Skeletal muscle satellite cell (primary cell): ENCODE results near the genes HUNK, MIS18A and DONSON.

- CAGE, long polyA plus RNA: no peak
These were observed at the start of gene HUNK for GRCh38 chr21:31872277-31873179. Gene HUNK (plus strand): TSS chr21:31873020.

- CAGE, long polyA plus RNA: no peak
These were observed 36.2 kb downstream of the HUNK start for GRCh38 chr21:31908936-31909503.

GRCh38 chr21:31947226-31947630 is 74.4 kb downstream of the HUNK start:
- CAGE, long polyA plus RNA: no peak

DNA sequence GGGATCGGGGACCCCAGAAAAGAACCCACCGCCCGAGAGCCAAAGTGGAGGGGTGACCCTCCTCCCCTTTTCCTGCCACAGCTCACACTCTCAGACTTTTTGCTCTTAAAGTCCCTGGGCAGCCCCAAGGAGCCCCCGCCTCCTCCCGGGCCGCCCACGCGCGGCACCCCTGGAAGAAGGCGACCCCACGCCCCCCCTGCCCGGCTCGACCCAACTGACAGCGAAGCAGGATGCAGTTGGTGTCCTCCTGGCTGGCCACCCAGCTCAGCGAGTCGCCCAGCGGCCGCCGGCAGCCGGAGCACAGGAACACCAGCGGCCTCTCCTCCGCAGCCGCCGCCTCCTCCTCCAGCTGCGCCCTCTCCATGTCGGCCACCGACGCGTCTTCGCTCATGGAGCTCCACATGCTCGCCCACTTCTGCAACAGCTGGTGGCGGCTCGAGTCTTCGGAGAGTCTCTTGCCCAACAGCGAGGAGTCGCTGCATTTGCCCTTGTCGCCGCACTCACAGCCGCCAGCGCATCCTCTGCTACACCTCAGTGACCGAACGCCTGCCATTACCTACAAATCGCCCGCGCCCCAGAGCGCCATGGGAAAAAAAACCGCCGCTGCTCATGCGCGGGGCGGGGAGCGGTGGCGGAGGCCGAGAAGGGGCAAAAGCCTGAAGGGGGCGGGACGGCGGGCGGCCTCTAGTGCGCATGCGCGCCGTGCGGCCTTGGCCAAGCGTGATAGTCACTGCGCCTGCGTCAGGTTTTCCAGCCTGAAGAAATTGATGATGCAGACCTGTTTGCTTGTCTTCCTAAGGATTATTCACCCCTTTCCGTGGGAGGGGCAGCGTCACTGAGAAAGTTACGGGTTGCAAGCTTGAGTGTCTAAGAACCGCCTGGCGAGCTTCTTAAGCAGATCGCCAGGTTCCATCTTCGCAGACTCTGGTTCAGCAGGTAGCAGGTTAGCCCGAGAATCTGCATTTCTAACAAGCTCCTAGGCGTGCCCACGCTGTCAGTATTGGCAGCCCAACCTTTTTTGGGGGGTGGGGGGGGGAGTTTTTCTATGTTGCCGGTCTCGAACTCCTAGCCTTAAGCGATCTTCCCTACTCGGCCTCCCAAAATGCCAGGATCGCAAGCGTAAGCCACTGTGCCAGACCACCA is at the start of gene MIS18A:
Gene MIS18A, minus strand, starts transcription at position 588 of the 1,143 bp plus-strand sequence.
- CAGE, long polyA plus RNA: no peak

GRCh38 chr21:32350502-32350702 is 42.4 kb downstream of the URB1 start:
- CAGE, long polyA plus RNA: no peak

DNA sequence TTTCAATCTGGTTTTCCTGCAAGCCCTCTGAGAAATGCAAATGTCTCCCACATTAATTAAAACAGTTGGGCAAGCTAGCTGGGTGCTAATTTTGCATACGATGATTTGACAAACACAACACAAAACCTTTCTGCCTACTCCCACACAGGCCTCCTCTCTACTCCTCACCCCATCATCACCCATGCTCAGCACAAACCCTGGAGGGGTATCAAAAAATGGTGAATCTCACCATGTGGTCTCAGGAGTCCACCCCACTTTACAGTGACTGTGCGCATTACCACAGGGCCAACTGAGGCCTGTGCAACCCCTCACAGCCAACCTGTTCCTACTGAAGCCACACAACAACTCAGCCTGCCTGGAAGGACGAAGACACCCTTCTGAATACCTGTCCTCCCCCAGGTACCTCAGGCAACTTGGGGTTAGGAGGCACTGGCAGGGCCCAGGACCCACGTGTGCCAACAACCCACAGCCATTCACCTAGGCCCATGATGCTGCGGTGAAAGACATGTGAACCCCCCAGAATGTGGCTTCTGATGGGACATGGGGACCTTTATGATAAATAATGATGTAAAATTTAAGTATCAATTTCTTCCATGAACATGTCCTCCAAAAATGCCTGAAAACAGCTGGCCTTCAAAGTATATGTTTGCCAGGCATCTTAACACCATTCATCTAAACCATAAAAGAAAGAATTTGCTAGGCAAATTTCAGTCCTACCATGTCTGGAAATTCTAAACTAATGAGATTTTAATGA is 27.1 kb downstream of the URB1 start:
- CAGE, long polyA plus RNA: no peak

DNA sequence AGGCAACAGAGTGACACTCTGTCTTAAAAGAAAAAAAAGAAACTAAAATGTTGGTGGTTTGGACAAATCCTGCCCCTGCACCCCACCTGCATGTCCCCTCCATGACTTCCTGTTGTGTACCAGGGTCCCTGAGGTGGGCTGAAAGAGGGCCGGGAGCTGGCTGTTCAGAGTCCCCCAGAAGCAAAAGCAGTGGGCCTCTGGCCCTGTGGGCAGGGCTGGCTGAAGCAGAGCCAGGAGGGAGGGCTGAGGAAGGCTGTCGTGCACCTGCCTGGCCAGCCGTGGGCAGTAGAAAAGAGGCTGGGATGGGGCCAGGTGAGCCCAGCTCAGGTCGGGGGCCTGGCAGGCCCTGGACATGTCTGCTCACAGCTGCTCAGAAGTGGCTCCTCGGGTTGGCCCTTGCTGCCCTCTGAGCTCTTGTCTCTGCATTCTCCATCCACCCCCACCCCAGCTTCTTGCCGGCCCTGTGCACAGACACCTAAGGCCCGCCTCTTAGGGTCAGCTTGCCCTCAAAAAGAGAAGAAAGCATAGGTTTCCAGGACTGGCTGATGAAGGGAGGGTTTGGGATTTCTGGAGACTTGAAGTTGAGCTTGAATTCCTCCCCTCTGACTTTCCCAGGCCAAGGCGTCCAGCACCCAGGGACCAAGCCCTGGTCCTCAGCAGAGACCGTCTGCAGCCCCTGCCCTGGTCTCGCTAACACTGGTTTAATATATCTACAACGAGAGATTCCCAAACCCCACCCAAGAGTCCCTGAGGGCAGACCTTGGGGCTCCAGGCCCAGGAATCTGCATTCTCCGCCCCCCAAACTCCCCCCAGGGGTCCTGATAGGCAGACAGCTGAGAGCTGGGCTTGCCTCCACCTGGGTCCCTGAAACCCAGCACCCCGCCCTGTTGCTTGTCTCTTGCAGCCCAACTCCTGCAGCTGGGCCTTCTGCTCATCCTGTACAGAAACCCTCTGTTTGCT is 59.9 kb downstream of the TCP10L start:
- CAGE, long polyA plus RNA: no peak

DNA sequence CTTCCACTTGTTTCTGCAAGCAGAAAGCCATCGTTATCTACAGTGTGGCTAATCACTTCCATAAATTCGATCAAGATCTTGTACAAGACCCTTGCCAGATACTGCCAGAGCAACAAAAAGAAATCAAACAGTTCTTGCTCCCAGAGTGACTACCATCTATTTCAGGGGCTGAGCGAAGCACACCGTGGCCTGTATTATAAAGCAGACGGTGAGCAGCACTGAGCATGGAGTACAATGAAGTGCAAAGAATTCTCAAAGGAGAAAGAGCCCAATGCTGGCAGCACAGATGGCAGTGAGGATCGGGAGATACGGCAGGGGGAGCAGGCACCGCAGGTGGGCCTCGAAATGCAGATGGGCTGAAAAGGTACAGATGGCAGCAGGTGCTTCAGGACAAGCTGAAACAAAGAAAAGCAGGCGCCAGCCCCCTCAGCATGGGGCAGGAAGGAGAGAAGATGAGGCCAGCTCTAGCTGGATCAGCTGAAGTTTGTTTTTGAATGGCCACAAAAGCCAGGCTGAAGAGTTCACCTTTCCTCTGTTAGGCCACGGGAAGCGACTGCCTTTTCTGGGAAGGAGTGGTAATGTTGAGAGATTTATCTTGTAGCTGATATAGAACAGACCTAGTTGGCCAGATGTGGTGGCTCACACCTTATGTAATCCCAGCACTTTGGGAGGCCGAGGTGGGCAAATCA is 7.8 kb downstream of the CFAP298 start:
- CAGE, long polyA plus RNA: no peak

- CAGE, long polyA plus RNA: no peak
These were observed 930 bp upstream of the PAXBP1 start for GRCh38 chr21:32772424-32772945.

GRCh38 chr21:33261481-33262170 is 4.5 kb upstream of the IL10RB start:
- CAGE, long polyA plus RNA: no peak

DNA sequence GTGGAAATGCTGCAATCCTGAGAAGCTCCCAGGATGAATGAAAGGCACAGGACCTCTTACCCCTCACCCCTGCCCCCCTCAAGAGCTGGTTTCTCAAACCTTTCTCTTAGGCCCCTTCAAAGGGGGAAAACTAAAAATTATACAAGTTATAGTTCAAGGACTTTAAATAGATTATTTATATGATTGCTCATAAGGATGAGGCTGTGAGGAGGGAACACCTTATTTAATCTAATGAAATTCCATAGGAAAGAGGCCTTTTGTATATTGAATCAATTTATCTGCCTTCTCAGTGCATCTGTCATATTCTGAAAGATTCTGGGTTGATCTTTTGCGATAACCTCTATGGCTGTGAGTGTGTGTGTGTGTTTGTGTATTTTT is 955 bp upstream of the IL10RB start:
- CAGE, long polyA plus RNA: no peak

DNA sequence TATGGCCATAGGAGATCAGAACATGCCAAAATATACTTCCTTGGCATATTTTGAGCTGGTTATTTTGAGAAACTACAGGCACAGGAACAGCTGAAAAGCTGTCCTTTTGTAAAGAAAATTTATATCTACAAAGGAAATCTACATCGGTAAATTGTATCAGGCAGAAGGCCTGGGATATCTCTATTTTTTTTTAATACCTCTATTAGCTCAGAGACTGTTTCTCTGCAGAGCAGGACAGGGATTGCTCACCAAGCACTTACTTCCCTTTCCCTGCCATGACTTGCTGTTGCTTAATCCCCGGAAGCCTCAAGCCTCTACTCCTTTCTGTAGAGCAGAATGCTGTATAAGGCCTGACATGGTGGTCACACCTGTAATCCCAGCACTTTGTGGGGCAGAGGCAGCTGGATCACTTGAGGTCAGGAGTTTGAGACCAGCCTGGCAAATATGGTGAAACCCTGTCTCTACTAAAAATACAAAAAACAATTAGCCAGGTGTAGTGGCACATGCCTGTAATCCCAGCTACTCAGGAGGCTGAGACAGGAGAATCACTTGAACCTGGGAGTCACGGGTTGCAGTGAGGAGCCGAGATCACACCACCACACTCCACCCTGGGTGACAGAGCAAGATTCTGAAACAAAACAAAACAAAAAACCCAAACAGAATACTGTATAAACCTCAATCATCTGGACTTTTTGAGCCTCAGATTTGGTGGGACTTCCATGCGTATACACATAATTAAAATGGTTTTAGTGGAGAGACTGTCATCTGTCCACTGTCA is 23.3 kb upstream of the IFNGR2 start:
- CAGE, long polyA plus RNA: no peak

- CAGE, long polyA plus RNA: no peak
These were observed 22.6 kb upstream of the IFNGR2 start for GRCh38 chr21:33380548-33381089.

DNA sequence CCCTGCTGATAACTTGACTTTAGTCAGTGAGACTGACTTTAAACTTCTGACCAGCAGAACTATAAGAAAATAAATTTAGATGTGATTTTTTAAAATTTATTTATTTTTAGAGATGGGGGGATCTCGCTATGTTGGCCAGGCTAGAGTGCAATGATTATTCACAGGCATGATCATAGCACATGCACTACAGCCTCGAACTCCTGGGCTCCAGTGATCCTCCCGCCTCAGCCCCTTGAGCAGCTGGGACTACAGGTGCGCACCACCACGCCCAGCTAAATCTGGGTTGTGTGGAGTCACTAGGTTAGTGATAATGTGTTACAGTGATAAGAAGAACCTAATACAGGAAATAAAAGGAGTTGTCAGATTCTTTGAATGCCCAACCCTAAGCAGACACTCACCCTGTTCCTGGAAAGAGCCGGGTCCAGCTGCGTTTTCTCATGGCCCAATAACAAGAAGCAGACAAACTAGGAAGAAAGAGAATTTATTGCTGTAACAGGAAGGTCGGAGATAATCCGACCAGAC is 8.7 kb downstream of the IFNGR2 start:
- CAGE, long polyA plus RNA: no peak

- CAGE, long polyA plus RNA: no peak
These were observed 457 bp upstream of the DNAJC28 start for GRCh38 chr21:33492033-33492313.

- CAGE, long polyA plus RNA: no peak
These were observed at the start of gene DONSON for GRCh38 chr21:33588503-33589462. Gene DONSON (minus strand): TSS chr21:33588684.

DNA sequence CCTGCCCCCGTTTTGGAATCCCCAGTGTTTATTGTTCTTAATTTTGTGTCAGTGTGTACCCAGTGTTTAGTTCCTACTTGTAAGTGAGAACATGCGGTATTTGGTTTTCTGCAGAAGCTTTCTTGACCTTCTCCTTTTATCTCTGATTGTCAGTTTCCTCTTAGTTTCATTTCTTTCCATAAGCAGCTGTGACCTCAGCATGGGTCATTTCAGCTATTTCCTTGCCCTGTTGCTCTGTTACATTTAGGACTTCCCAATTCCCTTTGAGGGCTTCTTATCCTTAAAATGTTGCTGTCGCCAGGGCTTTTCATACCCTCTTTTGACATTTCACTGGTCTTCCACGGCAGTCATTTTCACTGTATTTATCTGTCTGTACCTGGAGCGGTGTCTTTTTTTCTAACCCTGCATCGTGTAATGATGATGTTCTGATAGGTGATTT is 14.9 kb downstream of the ITSN1 start:
- CAGE, long polyA plus RNA: no peak

GRCh38 chr21:33684692-33685586 is 42.6 kb downstream of the ITSN1 start:
- CAGE, long polyA plus RNA: no peak

GRCh38 chr21:33686473-33686781 is 44.1 kb downstream of the ITSN1 start:
- CAGE, long polyA plus RNA: no peak

DNA sequence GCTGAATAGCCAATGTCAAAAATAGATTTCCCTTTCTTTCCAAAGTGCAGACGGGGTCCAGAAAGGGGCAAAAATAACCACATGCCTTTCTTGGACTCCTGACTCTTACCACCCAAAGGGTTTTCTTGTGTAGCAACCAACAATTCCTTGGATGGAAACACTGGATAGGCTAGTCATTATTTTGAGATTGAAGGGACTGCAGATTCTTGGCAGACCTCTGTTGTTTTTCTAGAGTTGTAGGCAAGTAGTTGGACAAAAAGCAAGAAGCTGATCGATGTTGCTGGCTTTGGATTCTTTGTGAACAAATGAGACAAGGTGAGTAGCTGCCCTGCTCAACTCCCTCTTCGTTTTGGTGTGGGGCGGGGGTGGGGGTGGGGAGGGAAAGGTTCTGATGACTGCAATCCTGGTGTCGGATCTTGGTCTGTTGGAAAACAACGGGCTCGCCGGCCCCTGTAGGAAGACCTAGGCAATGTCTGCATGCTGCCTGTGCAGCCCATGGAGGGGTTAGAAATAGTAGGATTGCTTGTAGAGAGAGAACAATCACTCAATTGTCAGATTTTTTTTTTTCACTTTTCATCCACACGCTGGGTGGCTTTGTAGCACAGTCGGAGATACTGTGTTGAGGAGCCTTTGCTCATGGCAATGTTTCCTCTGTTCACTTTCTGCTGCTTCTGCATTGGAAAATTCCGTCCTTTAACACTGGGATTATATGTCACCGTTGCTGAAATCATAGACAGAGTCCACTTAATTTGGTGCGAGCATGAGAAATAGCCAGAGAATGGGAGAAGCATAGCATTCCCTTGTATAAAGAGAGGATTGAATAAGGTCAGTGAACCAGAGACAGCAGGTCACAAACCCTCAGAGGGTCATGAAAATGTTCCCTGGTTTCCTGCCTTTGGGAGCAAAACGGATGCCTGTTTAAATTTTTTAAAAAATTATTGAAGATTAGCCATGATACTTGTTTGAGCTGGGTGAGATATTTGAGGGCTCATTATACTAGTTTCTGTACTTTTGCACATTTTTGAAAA is 107.4 kb downstream of the MRPS6 start:
- CAGE, long polyA plus RNA: no peak